AG09309 (cell line): ENCODE measurements around a stretch of chr3.

- RRBS = 4% methylated on average over 16 of the region's 42 CpGs
These were observed 33.6 kb downstream of the DNAJB8 start for GRCh38 chr3:128433021-128433548.

- RRBS = no CpG with 5 or more reads among the region's 17 CpGs
These were observed 12.8 kb downstream of the GATA2 start for GRCh38 chr3:128480007-128480790.

GRCh38 chr3:128623640-128624146 is 26.9 kb downstream of the RPN1 start:
- RRBS = no CpG with 5 or more reads among the region's 8 CpGs

- RRBS = no CpG with 5 or more reads among the region's 8 CpGs
These were observed 6.6 kb downstream of the RAB7A start for GRCh38 chr3:128732310-128733157.

DNA sequence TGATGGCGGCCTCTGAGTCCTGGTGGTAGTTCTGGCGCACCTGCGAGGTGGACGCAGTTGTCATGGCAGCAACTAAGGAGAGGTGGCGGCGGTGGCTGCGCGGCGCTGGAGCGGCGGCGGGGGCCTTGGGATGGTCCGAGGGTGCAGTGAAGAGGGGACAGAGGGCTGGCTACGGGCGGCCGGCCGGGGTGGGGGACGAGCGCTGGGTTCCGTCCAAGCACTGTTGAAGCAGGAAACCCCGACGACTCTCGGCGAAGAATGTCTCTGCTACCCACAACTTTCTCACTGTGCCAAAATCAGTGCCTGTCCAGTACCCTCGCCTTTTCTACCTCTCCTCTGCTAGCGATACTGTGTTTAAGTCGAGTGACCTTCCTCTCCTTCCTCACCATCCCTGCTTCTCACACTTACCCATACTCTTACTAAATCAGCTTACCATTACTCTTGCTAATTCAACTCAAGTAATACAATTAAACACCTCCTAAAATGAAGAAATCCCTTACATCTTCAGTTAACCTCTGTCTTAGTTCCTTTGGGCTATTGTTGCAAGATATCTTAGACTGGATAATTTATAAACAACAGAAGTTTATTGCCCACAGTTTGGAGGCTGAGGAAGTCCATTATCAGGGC is 39.1 kb downstream of the RAB7A start:
- RRBS = no CpG with 5 or more reads among the region's 27 CpGs

- RRBS = no CpG with 5 or more reads among the region's 21 CpGs
These were observed 14.9 kb upstream of the ACAD9 start for GRCh38 chr3:128864320-128865026.

DNA sequence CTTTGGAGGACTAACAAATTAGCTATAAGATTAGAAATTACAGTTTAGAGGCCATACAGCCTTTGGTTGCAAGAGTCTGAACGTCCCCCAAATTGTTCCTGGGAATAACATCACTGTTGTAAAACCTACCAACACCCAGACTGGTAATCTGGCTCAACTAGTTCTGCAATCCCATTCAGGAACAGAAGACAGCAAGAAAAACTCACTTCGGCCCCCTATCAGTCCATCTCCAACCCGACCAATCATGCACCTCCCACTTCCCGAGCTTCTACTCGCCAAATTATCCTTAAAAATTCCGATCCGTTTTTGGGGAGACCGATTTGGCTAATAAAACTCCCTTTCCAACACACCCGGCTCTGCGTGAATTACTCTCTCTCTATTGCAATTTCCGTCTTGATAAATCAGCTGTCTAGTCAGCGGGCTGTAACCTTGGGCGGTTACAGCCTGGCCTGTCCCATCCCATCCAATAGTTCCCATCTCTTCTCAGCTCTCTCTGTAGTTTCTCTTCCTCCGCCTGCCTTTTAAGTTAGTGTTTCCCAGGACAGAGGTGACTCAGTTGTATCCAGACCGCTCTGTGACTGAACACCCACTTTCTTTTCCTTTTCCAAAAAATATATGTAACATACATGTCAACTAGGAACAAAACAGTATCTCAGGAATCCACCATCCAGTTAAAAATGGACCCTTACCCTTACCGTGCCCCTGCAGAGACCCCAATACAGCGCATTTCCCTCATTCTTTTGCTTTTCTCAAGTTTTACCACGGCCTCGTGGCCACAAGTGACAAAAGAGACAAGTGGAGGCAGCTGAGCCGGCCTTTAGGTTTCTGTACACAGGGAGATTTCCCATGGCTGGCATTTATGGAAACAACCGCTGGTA is 740 bp upstream of the ACAD9 start:
- RRBS = no CpG with 5 or more reads among the region's 21 CpGs

DNA sequence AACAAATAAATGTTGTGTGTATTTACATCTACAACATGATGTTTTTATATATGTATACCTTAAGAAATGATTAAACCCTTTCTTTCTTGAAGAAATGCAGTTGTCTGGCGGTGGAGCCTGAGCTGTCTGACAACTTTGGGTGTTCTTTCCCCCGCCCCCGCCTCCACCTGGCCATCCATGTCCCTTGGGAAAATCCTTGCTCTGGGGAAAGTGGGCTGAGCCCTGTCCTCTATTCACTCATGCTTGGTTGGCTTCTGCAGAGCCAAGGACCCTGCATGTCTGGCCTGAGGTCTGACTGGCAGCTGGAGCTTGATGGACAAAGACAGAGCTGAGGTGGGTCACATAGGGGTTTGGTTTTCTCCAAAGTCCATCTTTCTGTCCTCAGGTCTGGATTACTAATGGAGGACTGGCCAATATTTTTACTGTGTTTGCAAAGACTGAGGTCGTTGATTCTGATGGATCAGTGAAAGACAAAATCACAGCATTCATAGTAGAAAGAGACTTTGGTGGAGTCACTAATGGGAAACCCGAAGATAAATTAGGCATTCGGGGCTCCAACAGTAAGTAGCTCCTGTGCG is 19.6 kb downstream of the ACAD9 start:
- RRBS = no CpG with 5 or more reads among the region's 7 CpGs

DNA sequence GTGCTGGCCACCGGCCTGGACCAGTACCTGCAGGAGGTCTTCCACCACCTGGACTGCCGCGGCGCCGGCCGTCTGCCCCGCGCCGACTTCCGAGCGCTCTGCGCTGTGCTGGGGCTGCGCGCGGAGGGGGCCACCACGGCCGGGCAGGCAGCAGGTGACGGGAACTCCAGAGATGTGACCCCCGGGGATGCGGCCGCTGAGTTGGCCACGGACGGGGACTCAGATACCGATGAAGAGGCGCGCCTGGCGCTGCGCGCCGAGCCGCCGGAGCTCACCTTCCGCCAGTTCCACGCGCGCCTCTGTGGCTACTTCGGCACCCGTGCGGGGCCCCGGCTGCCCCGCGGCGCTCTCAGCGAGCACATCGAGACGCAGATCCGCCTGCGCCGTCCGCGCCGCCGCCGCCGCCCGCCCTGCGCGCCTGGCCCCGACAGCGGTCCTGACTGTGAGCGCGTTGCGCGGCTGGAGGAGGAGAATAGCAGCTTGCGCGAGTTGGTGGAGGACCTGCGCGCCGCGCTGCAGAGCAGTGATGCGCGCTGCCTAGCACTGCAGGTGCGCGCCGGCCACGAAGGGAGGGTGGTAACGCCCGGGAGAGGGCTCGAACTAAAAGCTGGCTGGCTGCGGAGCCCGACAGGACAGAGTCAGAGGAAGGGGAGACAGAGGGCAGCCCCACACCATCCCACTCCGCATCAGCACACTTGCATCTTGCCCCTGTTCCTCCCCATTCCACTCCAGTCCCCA is 841 bp downstream of the EFCC1 start:
- RRBS = 3% methylated on average over 38 of the region's 82 CpGs

- RRBS = no CpG with 5 or more reads among the region's 6 CpGs
These were observed 2.2 kb upstream of the GP9 start for GRCh38 chr3:129058198-129059003.

- RRBS = no CpG with 5 or more reads among the region's 6 CpGs
These were observed 16.6 kb downstream of the GP9 start for GRCh38 chr3:129077169-129077508.

GRCh38 chr3:129119337-129120081 is 2.1 kb downstream of the RAB43 start:
- RRBS = no CpG with 5 or more reads among the region's 13 CpGs

- RRBS = no CpG with 5 or more reads among the region's 10 CpGs
These were observed 1.1 kb upstream of the ISY1 start for GRCh38 chr3:129161906-129162473.

- RRBS = no CpG with 5 or more reads among the region's 4 CpGs
These were observed 7.6 kb downstream of the CNBP start for GRCh38 chr3:129175844-129176703.

GRCh38 chr3:129417312-129417839 is 11.1 kb downstream of the EFCAB12 start:
- RRBS = no CpG with 5 or more reads among the region's 2 CpGs

DNA sequence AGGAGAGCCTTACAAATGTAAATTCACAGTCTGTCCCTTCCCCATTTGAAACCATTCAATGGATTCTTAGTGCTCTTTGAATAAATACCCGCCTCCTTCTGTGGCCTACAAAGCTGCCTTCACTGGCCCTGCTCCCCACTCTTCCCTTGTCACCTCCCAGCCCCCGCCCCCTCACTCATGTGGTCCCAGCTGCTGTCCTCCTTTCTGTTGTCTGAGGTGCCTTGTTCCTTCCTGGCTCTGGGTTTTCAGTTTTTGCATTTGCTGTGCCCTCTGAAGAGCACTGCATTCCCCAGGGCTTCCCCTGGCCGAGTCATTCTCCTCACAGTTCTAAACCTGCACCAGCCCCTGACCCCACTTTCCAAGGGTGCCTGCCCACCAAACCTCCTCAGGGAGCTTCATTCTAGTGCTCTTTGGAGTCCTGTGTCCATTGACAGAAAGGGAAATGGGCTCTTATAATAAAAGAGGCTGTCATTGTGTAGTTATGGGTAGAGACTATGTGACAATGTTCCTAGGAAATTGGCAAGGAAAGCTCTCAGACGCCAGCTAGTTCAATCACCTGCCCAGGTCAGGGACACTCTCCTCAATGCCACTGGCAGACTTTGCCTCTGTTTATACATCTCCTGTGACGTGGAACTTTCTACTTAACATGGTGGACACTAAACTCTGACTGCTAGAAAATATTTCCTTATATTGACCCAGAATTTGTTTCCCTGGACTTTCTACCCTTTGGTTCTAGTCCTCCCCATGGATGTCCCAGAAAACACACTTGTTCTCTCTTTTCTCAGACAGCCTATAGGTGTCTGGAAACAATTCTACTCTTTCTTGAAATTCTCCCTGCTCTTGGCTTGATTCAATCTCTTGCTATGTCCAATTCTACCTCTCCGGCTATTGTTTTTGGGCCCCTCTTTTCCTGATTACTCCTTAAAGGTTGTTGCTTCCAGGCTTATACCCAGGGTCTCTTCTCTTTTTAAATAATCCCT is 2.9 kb downstream of the EFCAB12 start:
- RRBS = no CpG with 5 or more reads among the region's 6 CpGs

DNA sequence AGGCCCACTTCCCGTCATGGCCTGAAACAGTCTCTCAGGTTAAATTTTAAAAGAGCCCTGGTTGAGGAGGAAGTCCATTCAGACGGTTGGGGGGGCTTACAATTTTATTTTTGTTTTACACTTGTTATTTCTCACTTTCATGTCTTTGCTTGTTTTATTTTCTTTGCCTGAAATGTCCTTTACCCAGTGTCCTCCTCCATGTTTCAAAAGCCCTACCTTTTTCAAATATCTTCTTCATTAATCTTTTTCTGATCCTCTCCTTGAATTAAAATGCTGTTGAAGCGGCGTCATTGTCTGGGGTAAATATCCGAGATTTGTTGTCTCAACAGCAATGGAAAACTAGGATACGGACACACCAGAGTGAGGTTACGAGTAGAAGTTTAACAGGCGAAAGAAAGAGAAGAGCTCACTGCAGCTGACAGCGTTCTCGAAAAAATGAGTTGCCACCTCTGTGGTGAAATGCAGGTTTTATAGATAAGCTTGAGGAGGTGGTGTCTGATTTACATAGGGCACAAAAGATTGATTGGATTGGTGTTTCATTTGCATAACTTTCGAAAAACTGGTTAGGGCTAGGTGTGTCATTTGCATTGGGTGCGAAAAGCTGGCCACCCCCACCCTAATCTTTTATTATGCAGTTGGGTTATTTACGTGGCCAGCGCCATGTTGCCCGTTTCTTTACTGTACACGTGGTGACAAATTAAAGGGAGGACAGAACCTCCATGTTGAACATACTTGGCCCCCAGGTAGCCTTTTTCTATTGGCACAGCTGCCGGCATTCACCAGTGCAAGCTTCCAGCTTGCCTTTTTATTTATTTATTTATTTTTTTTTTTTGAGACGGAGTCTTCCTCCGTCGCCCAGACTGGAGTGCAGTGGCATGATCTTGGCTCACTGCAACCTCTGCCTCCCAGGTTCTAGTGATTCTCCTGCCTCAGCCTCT is 8.1 kb downstream of the IFT122 start:
- RRBS = no CpG with 5 or more reads among the region's 20 CpGs

GRCh38 chr3:129452150-129453161 is 12.4 kb downstream of the IFT122 start:
- RRBS = no CpG with 5 or more reads among the region's 4 CpGs

DNA sequence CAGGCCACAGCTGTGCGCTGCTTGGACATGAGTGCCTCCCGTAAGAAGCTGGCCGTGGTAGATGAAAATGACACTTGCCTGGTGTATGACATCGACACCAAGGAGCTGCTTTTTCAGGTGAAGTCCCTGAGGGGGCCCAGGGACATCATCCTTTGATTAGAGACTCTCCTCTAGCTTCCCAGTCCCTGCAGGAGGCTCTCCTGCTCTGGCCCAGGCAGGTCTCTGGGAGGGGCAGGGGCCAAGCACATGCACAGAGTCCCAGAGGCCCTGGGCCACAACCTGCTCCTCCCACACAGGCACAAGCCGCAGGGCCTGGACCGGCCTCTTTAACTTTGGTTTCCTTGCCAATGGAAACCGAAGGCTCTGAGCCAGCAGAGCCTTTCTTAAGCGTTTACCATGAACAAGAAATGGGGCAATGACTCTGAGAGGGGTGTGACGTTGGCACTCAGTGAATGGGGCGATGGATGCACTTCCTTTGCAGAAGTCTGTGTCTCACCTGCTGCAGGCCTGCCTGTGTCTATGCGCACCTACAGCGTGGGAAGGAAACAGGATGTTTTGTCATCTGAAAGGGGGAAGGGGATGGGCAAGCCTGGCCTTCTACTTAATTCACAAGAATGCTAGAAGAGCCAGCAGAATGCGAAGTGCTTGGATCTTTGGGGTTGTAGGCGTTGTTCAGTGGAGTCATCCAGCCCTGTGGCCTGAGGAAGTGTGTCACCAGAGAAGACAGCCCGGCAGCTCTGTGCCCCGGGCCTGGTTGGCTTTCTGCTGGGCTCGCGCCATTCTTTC is 41.7 kb downstream of the IFT122 start:
- RRBS = no CpG with 5 or more reads among the region's 18 CpGs

DNA sequence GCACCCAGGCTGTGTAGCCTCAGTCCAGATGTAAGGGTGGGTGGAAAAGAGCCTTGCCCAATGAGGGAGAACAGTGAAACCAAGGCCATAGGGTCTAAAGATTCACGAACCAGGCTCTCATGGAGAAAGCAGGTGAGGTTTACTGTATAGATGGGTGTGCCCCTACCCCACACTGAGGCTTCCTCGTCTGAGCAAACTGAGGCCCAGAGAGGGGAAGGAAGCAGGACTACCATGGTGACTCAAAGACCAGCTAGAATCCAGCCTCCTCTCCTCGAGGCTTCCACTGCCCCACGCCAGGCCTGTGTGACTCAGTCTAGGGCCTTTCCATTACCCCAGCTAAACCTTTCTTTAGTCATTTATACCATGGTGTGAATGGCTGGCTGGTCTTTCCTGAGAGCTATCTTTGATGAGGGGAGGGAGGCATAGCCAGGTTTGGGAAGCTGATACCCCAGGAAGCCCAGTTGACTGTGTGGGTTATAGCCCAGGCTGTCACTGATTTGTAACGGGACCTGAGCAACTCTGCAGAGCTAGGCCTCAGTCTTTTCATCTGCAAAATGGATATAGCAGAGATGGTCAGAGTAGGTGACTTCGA is 3.1 kb upstream of the RHO start:
- RRBS = no CpG with 5 or more reads among the region's 6 CpGs